HTERT-HM (cell line): Measurements from ENCODE around the gene VPS4B.

- RRBS, result no CpG with 5 or more reads among the region's 14 CpGs
Measured at GRCh38 chr18:62425413-62426217, 97.2 kb upstream of the ZCCHC2 start.

DNA sequence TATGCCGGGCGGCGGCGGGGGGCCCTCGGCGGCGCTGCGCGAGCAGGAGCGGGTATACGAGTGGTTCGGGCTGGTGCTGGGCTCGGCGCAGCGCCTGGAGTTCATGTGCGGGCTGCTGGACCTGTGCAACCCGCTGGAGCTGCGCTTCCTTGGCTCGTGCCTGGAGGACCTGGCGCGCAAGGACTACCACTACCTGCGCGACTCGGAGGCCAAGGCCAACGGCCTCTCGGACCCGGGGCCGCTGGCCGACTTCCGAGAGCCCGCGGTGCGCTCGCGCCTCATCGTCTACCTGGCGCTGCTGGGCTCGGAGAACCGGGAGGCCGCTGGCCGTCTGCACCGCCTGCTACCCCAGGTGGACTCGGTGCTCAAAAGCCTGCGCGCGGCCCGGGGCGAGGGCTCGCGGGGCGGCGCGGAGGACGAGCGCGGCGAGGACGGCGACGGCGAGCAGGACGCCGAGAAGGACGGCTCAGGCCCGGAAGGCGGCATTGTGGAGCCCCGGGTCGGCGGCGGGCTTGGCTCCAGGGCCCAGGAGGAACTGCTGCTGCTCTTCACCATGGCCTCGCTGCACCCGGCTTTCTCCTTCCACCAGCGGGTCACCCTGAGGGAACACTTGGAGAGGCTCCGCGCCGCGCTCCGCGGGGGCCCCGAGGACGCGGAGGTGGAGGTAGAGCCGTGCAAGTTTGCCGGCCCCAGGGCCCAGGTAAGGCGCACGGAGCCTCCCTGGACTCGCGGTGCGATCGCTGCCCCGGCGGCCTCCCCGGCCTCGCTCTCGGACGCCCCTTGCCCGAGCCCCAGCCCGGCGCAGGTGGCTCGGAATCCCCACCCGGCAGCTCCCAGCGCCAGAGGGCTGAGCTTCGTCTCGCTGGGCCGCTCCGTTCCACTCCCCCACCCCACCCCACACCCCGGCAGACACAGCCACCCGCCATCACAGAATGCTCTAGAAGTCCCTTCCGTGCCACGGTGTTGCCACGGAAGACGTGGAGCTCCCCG lies 1.1 kb downstream of the ZCCHC2 start:
- RRBS, result 1% methylated on average over 65 of the region's 113 CpGs

DNA sequence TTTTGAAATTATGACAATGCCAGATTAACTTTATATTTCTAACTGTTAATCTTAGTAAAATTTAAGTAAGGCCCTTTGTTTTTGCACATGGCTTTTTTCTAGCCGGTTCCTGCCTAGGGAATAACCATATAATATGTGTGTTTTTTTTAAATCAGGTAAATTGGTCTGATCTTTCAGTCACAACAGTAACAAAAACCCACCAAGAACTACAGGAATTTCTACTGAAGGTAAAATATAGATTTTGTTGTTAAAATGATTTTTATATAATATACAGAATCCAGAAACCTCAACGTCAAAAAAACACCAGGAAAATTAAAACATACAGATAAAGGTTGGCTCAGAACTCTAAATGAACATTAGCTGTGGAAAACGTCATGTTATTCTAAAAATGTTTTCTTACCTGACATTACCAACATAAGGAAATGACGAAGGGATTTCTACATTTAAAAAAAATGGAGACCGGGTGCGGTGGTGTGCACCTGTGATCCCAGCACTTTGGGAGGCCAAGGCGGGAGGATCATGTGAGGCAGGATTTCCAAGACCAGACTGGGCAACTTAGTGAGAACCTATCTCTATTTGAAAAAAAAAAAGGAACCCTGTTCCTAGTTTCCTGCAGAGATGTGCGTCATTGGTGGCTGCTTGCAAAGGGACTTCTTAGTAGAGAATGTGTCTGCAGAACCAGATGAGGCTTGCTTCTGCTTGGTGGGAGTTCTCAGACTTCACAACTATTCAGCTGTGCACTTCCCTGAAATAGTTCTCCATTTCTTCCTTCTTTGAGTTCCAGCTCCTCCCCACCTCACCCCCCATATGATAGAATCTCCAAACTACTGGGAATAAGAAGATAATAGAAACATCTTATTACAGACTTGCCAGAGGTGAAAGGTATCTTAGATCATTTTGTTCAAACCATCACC lies 22.1 kb downstream of the ZCCHC2 start:
- RRBS, result no CpG with 5 or more reads among the region's 8 CpGs

DNA sequence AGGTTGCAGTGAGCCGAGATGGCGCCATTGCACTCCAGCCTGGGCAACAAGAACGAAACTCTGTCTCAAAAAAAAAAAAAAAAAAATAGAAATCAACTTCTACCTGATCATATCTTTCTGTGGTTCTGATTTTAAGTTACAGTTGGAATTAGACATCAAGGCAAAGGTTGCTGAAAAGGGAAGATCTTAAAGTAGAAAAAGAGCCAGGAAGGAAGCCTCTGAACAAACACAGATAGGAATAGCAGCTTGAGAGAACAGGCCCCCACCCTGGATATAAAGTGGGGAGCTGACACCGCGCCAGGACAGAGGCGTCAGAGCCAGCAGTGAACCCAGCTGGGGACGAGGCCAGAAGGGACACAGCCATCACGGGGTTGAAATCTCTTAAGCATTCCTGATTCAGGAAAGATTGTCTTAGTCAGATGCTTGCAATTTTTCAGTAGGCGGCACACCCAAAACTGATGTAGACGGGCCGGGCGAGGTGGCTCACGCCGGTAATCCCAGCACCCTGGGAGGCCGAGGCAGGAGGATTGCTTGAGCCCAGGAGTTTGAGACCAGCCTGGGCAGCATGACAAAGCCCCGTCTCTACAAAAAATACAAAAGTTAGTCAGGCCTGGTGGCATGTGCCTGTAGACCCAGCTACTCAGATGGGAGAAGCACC lies 93.8 kb upstream of the PHLPP1 start:
- RRBS, result no CpG with 5 or more reads among the region's 16 CpGs

GRCh38 chr18:62736905-62738169 lies 22.0 kb downstream of the PHLPP1 start:
- RRBS, result no CpG with 5 or more reads among the region's 8 CpGs

- RRBS, result no CpG with 5 or more reads among the region's 6 CpGs
Measured at GRCh38 chr18:62982639-62982838, 267.2 kb downstream of the PHLPP1 start.

- RRBS, result no CpG with 5 or more reads among the region's 8 CpGs
Measured at GRCh38 chr18:62999365-62999779, 284.0 kb downstream of the PHLPP1 start.

GRCh38 chr18:63105730-63106525 lies 213.6 kb downstream of the BCL2 start:
- RRBS, result no CpG with 5 or more reads among the region's 16 CpGs

DNA sequence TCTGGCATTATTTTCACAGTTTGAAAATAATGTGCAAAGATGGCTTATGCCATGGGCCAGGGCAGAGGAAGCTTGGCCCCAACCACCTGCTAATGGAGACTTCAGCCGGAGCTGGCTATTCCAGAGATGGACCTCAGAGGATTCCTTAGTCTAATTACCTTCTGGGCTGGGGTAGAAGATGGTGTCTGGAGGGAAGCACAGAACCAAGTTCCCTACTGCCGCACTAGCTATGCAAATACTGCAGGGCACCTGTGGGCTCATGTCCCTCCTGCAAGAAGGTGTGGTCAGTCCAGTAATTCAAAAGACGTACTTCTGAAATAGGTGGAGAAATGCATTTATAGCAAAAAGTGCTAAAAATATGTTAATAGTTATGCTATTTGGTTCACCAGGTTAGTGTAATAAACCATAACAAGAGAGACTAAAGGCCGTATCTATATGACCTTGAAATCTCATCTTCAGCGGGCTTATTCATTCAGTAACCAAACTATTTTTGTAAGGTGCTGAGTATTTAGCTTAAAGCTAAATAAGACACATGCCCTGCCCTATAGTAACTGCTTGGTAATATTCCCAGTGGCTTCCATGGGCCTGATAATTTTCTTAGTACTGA lies 180.5 kb downstream of the BCL2 start:
- RRBS, result no CpG with 5 or more reads among the region's 5 CpGs

DNA sequence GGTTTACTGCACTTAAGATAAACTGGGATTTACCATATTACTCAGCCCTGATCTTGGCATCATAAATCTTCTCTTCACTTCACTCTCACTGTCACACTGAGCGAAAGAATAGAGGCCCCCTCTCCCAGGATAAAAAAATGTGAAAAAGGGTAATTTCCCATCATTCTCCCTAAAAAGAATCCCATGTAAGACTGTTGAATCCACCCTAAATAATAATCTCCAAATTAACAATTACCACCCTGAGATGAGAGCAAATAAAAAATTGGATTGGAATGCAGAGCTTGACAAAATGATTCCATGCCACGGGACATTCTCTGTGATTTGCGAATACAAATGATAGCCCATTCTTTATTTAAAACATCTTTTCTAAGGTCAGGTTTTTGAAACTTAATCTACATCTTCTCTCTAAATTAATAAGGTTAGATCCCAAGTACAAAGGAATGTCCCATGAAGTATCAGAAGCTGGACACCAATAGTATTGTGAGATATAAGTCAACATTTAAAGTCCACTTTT lies 129.5 kb downstream of the BCL2 start:
- RRBS, result no CpG with 5 or more reads among the region's 3 CpGs

- RRBS, result no CpG with 5 or more reads among the region's 7 CpGs
Measured at GRCh38 chr18:63197299-63197780, 122.2 kb downstream of the BCL2 start.

- RRBS, result no CpG with 5 or more reads among the region's 12 CpGs
Measured at GRCh38 chr18:63206147-63206717, 113.3 kb downstream of the BCL2 start.

DNA sequence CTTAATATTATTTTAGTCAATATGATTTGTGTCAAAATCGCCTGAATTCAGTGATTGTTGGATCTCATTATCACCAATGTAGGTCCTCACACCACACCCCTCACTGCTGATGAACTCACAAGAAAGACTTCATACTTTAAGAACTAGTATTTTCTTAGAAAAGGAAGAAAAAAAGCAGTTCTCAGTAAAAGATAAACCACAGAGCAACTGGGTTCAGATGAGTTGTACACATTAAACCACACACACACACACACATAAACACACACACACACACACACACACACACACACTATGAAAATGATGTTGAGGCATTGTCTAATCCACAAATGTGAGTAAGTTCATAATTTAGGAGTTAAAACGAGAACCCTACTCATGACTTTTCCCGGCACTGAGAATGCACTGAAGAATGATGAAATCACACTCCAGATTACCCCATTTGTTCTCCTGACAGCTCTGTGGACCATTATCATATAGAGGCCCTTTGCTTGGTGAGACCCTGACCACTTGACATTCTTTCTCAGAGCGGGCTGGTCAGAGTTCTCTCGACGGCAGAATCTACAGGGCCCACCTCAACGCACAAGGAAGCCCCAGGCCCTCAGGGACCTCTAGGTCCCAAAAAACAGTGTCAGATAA lies 106.2 kb downstream of the BCL2 start:
- RRBS, result no CpG with 5 or more reads among the region's 7 CpGs

- RRBS, result no CpG with 5 or more reads among the region's 8 CpGs
Measured at GRCh38 chr18:63330667-63331379, 11.3 kb upstream of the BCL2 start.

GRCh38 chr18:63363715-63364610 lies 3.0 kb downstream of the KDSR start:
- RRBS, result no CpG with 5 or more reads among the region's 9 CpGs

DNA sequence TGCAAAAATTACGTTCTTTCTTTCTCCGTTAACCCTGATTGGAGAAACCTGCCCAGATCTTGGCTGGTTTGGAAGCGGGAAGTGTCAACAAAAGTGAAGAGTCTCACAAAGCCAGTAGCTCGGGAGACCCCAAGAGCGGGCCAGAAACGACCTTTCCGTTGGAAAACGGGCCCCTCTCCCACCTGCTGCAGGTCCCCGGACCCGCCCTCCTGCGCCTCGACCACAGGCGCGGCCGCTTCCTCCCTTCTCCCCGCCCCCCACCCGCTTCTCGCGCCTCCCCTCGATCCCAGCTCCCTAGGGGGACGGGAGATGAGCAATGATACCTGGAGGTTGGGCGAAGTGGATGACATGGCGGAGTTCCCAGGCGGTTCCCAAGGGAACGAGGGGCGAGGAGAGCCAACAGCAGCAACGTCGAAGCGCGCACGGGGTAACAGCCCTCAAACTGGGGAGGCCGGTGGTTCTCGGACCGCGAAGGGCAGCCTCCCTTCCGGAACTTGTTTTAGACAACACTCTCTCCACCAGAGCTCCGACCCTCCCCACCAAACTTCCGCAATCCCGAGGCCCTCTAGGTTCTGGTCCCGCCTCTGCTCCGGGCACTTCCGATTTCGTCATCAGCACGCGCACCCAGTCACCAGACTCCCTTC lies at the start of gene VPS4B:
TSS of gene VPS4B (minus strand) at position 567 of the 644 bp plus-strand sequence.
- RRBS, result 2% methylated on average over 11 of the region's 45 CpGs

- RRBS, result no CpG with 5 or more reads among the region's 3 CpGs
Measured at GRCh38 chr18:63546670-63547171, 4.6 kb downstream of the SERPINB12 start.

DNA sequence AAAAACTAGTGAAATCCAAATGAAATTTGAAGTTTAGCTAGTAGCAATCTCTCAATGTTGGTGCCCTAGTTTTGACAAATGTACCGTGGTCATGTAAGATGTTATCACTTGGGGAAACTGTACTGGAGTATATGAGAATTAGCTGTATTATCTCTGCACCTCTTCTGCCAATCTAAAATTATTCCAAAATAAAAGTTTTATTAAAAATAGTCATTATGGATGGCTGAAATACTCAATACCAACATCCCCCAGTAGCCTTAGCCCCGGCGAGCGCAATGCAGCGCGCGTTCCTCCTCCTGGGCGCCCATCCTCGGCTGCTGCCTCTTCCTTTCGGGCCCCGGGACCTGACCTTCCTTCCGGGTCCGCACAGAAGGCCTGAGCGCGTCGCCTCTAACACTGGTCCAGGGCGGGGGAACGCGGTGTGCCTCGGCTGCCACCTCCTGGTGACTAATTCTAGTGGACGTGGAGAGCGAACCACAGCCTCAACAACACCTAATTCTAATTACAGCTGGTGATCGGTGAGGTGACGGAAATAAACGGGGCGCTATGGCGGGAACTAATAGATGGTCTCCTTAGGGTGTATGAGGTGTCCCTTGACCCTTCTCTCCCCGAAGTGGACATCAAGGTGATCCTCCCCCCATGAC lies 13.1 kb upstream of the HMSD start:
- RRBS, result 5% methylated on average over 9 of the region's 28 CpGs

DNA sequence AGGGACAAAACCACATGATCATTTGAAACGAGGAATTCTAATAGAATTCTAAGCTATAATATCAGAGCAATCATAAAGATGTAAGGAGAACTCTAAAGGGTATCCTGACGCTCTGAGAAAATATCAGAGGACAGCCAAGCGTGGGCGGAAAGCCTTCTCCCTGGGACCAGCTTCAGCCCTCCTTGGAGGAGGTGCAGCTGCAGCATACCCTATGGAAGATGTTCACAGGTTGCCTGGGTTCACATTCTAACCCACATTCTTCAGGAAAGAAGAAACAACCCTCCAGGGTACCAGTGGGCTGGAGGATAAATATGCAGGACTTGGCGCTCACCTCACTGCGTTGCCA lies 80.7 kb downstream of the CDH19 start:
- RRBS, result no CpG with 5 or more reads among the region's 6 CpGs

DNA sequence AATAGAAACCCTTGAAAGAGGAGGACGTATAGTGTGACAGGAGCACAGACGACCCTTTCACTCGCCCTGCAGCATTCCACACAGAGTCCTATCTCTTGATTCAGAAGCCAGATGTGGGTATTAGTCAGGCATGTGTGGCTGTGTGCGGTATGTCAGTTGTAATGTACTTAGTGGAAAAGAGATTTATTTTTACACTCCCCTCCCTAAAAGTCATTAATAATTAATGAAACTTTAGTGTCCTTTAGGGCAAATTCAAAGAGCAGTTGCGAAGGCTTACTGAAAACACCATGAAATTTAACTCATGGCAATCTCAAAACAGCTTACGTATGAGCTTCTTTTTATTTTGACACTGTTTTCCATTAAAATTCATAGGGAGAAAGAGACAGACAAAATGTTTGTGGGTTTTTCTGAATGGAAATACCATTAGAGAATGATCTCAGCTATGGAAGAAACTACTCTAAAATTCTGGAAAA lies 83.8 kb upstream of the DSEL start:
- RRBS, result no CpG with 5 or more reads among the region's 6 CpGs